ENCODE results near the gene SPG21.

- PRO-cap: no peak
These were observed 33.2 kb downstream of the FBXL22 start for GRCh38 chr15:63630312-63630905.

DNA sequence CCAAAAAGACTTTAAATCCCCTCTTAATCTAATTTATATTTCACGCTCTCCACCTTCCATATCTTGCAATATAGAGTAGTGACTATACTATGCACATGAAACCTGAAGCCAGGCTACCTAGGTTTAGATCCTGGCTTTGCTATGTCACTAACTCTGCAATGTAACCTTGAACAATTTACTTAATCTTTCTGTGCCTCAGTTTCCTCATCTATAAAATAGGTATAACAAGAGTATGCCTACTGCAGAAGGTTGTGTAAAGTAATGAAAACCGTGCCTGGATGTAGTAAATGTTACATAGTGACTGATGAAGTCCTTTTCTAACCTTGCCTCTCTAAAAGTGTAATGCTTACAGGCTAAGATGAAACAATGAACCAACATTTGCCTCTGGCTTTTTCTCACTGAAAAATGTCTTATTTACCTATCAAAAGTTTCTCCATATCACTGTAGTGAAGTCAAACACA lies 18.5 kb downstream of the HERC1 start:
- PRO-cap: no peak

DNA sequence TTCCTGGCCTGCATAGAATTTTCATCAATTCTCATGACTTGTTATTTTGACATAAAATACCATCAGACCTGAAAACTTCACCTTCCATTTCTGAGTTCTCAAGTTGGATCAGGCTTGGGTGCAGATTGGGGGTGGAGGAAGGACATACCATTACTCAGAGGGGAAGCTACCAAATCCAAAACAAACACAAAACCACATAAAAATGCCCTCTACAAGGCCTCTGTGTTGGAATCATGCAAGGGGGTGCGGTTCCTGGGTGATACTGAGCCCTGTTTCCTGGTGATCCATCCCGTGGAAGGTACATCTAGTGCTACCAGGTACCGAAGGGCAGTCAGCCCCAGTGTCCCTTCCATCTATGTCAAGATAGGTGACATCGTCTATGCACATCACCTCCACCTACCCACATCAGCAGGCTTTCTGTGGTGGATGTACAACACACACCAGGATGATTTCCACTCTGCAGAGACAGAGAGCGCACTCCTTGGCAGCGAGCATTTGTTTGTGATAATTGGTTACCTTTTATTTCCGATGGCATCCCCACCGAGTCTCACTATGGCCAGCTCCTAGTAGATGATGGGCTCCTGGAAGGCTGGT lies 95.1 kb downstream of the DAPK2 start:
- PRO-cap: no peak

GRCh38 chr15:64024405-64025215 lies 21.7 kb downstream of the DAPK2 start:
- PRO-cap: no peak

- PRO-cap: no peak
These were observed 21.3 kb upstream of the SNX22 start for GRCh38 chr15:64130230-64130665.

GRCh38 chr15:64153363-64154203 lies 2.1 kb downstream of the SNX22 start:
- PRO-cap: bidirectional peak, plus-strand start at chr15:64153643, minus-strand start at chr15:64153526

DNA sequence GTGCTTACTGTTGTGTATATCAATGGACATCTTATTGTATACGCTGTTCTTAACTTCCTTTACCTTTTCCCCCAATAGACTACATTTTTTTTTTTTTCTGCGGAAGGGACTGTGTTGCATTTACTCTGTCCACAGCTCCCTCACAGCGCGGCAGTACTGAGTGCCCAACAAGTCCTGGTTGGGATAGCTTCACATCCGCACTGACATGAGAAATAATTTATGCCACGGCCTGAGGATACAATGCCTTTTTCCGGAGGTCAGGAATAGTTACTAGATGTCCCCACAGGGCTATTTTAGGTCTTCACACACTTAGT lies 773 bp upstream of the PPIB start:
- PRO-cap: no peak

- PRO-cap: no peak
These were observed 7.9 kb upstream of the PPIB start for GRCh38 chr15:64170513-64171403.

DNA sequence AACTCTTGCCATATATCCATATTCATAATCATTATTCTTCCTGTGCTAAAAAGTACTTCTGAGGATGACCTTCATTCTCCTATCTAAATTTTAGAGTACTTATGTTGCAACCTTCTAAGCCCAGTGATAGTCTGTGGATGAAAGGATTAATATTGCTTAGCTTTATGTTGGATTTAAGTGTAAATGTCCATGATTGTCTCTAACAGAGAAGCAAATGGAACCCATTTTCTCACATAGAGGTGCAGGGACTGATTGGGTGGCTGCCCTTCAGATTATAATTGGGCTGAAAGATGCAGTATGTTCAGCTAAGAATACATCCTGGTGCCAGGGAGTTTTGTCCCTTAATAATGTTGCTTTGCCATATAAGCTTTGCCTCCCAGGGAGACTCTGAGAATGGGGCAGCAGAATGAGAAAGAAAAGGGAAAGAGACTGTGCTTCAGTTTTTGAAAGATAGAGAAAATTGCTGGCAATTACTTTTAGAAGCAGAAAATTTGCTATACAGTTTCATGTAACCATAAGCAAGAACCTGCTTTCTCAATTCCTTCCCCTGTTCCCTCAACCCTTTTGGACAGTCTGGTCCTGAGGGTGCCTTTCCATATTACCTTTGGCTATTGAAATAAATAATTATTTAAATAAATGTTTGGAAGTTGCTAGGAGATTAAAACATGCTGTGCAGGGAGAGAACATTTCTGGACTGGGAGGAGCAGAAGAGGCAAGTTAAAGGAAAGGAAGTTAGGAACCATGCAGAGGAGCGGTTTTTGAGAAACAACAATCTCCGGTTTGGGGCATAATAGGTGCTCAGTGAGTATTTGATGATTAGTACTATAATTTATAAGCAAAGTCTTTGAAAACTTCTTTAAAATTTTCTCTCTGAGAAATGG lies 41.5 kb downstream of the ZNF609 start:
- PRO-cap: no peak

- PRO-cap: no peak
These were observed 25.1 kb downstream of the RBPMS2 start for GRCh38 chr15:64750317-64750722.

DNA sequence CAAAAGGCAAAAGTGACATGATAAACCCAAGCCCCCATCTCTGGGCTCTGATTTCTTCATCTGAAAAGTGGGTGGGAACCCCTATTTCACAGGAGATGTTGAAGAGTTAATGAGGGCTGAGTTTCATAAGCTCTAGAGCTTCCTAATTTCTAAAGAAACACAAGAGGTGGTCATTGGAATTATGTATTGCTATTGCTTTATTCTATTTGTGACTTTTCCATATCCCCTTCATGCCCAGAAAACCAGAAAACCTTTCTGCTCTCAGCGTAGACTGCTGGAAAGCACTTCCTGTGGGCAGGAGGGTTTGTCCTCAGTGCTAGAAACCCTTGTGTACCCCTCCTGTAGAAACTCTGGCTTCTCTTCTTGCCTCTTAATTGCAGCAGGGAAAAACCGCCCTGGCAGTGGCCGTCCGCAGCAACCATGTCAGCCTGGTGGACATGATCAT lies 32.6 kb downstream of the ANKDD1A start:
- PRO-cap: no peak

GRCh38 chr15:64952961-64953956 lies 36.5 kb downstream of the SPG21 start:
- PRO-cap: no peak

- PRO-cap: bidirectional peak, plus-strand start at chr15:64989560, minus-strand start at chr15:64989435; bidirectional peak, plus-strand start at chr15:64990073, minus-strand start at chr15:64989911
These were observed at the start of gene SPG21 for GRCh38 chr15:64989253-64990243. TSS of gene SPG21 (minus strand) at chr15:64989914.

GRCh38 chr15:65043045-65043293 lies 2.2 kb upstream of the SLC51B start:
- PRO-cap: no peak

GRCh38 chr15:65060569-65061318 lies 7.0 kb downstream of the RASL12 start:
- PRO-cap: no peak

DNA sequence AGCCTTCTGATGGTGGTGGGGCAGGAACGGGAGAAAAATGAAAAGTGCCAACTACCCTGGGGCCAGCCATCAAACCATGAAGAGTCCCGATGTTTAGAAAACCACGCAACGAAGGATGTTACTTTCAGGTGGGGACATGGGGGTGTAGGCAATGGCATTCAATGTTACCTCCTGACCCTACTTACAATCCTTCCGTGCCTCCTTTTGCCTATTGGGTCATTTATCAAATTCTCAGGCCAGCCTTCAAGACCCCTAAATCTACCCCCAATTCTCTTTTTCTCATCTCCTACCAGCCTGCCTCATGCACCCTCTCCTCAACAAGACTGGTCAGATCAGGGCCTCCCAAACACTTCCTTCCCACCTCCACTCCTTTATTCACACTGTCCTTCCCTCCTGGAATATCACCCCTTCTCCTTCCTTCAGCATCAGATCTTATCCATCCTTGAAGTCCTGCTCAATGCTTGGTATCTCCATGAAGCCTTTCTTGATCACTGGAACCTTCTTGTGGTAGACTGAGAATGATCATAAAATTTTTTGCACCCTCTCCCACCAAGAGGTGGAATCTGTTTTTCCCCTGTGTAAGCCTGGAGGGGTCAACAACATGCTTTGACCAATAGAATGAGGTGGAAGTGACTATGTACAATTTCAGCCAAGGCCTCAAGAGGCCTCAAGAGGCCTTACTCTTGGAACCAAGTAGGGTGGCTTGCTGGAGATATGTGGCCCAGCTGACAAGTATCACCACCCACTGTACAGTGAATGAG lies 16.9 kb downstream of the UBAP1L start:
- PRO-cap: no peak

DNA sequence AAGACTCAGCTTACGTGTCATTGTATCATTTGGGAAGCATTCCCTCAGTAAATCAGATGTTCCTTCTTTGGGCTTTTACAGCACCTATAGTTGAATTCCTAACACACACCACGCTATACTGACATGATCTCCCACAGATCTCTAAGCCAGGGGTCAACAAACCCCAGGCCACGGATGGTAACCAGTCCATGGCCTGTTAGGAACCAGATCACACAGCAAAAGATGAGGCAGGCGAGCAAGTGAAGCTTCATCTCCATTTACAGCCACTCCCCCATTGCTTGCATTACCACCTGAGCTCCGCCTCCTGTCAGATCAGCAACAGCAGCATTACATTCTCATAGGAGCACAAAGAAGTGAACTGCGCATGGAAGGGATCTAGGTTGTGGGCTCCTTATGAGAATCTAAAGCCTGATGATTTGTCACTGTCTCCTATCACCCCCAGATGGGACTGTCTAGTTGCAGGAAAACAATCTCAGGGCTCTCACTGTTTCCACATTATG lies 2.7 kb downstream of the PDCD7 start:
- PRO-cap: no peak

DNA sequence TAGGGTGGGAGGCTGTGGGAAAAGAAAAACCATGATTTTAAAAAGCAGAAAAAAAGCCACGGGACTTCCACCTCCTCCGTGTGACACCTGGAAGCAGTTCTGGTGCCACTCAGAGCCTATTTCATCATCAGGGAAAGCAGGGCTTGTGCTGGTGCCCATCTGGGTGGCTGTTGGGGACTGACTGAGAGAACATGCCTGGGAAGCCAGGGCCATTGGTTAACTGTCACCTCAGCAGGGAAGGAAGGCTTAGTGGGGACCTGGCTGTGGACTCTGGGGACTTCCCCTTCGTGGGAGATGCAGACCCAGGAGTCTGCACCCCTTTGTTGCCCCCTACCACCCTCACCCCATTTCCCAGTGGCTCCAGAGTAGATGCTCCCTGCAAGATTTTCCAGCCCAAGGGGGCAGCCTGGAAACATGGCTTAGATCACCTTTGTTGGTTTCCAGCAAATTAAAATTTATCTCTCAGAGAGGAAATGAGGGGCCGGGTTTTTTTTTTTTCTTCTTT lies 25.2 kb upstream of the PARP16 start:
- PRO-cap: no peak

GRCh38 chr15:65384758-65385365 lies 7.1 kb upstream of the IGDCC3 start:
- PRO-cap: bidirectional peak, plus-strand start at chr15:65385306, minus-strand start at chr15:65384959

DNA sequence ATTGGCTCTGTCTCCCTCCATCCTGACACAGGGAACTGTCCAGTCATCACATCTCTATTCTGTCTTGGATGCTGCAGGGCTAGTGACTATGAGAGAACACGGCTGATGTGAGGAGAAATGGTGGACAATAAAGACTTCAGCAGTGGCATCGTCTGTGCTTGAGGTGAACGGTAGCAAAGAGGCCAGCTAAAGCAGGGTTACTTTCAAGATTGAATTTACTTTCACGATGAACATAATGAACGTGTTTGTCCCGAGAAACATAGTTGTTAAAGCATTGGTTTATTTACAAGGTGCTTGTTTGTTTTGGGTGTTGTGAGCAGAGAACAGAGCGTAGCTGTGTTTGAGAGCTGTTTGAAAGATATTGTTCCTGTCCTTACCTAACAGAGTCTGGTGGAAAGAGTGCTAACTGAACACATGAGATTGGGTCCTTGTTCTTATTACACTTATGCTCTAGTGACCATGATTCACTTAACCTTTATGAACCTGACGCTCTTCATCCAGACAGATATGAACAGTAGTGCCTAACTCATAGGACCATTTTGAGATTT lies 4.1 kb downstream of the HACD3 start:
- PRO-cap: no peak

Measured in SEM (cell line).